Measurements from ENCODE around the gene STAT1.

GRCh38 chr2:190935586-190936152, 55.0 kb downstream of the GLS start:
- PRO-cap = no peak

DNA sequence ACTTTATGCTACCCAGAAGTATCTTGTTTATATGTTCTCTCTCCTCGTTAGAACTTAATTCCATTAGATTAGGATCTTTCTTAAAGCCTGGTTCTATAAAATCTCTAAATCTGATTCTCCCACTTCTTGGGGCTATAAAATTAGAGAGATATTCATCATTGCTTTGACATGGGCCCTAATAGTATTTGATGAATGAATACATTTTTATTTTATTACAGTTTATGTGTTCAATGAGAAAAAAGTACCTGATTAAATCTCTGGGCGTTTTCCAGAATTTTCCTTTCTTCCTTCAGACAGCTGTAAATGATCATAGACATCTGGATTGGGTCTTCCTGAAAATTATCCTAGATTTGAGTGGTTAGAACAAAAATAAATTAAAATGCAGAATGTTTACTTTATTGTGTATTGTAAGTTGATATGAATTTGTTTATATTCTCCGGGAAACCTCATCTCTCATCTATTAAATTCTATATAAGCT, 6.6 kb downstream of the STAT1 start:
- PRO-cap = no peak

DNA sequence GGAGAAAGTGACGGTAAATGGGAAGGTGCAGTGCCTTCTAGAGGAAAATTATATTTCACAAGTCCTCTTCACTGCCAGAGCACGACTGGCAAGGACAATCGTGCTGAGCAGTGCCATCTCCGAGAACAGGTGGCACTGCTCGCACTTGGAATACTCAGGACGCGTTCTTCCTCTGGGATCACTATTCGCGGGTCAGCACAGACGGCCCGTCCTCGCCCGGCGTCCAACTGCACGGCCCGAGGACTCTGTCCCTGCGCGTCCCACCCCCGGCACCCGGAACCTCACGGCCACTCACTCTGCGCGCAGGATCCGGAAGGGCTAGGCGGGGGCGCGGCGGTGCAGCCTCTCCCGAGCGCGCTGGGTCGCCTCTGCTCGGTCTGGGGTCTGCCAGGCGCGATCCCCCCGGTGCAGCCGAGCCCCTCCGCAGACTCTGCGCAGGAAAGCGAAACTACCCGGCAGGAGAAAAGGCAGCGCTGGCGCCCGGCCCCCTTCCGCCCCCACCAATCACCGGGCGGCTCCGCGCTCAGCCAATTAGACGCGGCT, at the start of gene STAT1:
Gene STAT1 (minus strand): TSS at position 449 of the 543 bp plus-strand sequence.
- PRO-cap = bidirectional peak, plus-strand start at position 184 of the sequence, minus-strand start at position 229 of the sequence; bidirectional peak, plus-strand start outside the sequence, minus-strand start at position 432 of the sequence

DNA sequence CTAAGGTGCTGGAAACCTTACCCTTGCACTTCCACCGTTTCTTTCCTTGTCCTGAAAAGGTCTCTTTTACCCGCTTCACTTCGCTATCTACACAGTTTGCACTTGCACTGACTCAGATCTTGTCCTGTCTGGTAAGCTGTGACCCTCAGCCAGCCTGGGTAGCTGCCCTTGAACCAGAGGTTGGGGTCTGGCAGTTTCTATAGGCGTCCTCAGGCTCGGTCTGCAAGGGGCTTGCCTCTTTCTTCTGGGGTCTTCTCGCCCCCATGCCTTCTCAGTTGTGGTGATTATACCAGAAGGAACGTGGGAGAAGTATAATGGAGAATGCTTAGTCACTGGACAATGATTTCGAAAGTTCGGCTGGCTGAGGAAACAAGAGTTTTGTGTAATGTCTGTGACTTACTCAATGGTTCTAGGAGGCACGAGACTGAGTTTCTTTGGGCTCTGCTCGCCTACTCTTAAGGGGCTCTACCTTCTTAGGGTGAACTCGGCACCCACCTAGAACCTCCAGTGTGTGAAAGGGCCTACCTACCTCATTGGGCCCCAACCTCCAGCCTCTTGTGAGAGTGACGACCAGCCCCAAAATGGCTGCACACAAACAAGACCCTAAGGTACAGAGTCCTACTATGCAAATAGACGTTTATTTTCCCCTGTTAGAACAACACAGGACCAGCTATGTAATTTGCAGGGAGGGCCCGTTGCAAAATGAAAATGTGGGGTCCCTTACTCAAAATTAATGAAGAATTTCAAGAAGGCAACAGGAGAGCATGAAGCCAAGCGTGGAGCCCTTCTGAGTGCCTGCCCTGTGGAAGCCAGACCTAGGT, 7.0 kb upstream of the STAT1 start:
- PRO-cap = bidirectional peak, plus-strand start at position 403 of the sequence, minus-strand start at position 282 of the sequence

GRCh38 chr2:191177668-191179156, 27.4 kb upstream of the STAT4 start:
- PRO-cap = no peak

GRCh38 chr2:191325182-191325785, 80.1 kb downstream of the MYO1B start:
- PRO-cap = no peak

DNA sequence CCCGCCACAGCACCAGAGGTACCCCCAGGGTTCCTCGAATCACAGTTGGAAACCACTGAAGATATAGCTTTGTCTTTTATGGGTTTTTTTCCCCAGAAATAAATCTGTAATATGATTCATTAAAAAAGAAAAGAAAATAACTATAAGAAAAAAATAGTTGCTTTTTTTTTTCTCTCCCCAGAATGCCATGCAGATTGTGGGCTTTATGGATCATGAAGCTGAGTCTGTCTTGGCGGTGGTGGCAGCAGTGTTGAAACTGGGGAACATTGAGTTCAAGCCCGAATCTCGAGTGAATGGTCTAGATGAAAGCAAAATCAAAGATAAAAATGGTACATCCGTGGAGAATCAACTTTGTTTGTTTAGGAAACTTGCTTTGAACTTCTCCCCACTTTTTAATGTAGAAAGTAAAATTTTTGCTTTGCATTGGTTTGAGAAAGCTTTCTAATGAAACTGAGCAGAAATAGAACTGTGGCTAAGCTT, 118.4 kb downstream of the MYO1B start:
- PRO-cap = no peak

DNA sequence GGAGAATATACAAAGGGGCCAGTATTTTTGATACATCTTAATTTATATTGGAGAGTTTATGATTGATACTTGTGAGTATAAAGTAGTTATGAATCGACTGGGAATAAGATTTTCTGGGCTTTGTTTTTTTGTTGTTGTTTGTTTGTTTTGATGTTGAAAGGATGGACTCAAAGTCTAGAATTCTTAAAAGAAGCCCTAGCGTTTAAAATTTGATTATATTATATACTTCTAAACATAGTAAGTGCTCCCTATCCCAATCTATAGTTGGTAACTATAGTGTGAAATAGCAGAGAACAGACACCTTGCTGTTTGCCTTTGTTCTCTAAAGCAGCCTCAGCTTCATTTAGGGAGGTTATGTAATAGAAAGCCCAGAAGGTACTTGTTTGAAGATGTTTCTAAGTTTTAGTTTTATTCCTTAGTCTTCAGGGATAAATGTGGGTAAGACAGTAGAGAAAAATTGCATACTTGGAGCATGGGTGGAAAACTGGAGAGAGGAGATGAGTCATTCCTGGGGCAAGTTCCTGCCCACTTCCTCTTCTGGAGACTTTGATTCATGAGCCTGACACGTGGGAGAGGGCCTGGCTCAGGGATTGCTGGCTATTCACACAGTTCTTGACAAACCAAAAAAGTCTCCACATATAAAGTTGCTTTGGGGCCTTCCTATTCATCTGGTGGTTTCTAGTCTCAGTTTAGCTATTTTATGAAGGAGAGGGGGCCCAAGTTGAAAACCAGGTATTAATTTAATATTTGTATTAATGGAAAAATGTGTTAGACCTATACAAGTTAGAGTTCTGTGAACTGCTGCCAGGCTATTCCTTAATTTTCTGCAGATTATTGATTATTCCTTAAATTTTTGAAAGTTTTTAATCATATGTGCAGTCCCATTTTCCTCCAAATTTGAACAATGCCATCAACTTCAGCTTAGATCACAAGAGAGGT, 132.0 kb downstream of the MYO1B start:
- PRO-cap = bidirectional peak, plus-strand start at position 560 of the sequence, minus-strand start at position 459 of the sequence

DNA sequence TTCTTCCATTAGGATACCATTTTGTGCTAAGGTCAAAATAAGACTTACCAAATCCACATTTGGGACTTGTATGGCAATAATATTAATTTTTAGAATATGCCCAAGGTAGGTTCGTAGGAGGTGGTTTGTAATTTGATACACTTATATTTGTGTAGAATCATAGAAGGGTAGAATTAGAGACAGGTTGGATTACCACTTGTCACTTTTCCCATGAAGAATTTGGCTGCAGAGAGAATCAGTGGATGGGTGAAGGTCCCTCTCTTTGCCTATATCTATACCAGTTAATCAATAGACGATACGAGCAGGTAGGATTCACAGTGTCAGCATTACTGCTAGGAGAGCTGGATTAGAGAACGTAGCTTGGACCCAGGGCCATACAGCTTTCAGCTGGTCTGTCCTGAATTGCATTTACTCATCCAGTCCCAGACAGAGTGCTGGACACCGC, 145.4 kb downstream of the MYO1B start:
- PRO-cap = unidirectional peak, plus-strand start at position 231 of the sequence

- PRO-cap = no peak
Measured at GRCh38 chr2:191617360-191618055, 60.4 kb upstream of the NABP1 start.

GRCh38 chr2:191843317-191843605, 3.6 kb downstream of the CAVIN2 start:
- PRO-cap = no peak

DNA sequence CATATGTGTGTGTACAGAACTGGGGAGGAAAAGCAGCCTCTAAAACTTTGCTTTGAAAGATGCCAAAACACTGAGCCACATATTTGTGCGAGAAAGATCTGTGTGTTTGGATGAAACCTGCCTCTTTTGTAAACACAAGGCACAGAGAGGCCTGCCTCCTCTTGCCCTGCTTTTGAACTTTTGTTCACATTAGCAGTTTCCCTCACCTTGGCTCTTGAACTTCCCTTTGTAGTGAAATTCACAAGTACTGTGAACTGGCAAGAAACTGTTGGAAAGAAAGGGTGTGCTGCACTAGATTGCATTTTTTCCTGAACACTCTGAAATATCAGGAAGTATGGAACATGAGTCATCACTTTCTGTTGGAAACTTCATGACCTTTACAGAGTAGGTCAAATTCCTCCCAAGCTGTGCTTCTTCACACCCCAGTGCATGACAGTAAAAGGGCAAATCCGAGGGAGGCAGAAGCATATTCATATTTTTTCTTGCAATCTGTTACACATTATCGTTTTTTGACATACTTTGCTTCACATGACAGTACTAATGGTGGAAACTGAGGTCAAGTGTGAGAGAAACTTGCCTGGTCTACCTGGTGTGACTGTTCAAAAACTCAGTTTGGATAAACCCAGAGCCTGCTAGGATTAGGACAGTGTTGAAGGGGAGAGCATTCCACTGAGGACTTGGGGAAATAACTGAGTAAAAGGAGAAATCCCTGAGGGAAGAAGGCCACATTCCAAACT, 20.1 kb upstream of the CAVIN2 start:
- PRO-cap = no peak

DNA sequence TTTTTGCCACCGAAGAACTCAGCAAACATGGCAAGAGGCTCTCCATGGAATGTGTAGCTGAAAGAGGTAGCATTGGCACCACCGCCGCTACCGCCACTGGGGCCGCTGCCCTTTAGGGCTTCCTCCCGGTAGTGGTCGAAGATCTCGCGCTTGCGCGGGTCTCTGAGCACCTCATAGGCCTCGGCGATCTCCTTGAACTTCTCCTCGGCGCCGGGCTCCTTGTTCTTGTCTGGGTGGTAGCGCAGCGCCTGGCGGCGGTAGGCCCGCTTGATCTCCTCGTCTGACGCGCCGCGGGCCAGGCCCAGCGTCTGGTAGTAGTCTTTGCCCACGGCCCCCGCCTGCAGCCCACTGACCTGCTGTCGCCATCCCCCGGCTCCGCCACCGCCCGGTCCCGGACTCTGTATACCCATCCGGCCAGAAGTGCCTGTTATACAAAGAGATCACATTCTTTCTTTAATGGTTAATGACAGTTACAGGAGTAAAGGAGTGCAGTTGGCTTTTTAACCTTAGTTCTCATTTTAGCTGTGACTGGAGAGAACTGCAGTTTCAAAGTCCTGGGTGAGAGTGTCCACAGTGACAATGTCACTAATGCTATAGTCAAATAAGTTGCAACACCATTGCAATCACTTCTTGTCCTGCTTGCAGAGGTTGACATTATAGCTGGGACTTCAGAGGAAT, 35.1 kb upstream of the CAVIN2 start:
- PRO-cap = no peak

- PRO-cap = no peak
Measured at GRCh38 chr2:192194345-192194812, 354 bp downstream of the TMEFF2 start.

DNA sequence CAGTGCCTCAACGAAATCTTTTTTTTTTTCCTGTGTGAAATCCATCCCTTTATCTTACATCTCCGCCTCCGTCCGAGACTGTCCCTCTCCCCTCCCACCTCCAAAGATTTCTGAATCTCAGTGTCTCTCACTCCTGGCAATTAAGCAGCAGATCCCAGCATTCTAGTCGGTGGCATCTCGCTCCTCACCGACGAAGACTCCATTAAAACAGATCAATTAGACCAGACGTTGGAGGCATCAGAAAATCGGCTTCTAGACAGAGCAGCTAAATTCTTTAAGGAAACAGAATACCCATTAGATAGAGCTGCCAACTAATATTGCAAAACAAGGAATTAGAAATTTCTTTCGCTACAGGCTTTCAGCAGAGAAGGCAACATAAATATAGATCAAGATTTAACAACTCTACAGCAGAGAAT, 1.9 kb upstream of the TMEFF2 start:
- PRO-cap = no peak

- PRO-cap = no peak
Measured at GRCh38 chr2:193966574-193967115, 1690.4 kb upstream of the SLC39A10 start.

DNA sequence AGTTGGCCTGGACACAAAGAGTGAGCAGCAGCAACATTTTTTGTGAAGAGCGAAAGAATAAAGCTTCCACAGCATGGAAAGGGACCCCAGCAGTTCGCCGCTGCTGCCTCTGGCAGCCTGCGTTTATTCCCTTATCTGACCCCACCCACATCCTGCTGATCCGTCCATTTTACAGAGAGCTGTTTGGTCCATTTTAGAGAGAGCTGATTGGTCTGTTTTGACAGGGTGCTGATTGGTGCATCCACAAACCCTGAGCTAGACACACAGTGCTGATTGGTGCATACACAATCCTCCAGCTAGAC, 1567.1 kb upstream of the SLC39A10 start:
- PRO-cap = no peak

DNA sequence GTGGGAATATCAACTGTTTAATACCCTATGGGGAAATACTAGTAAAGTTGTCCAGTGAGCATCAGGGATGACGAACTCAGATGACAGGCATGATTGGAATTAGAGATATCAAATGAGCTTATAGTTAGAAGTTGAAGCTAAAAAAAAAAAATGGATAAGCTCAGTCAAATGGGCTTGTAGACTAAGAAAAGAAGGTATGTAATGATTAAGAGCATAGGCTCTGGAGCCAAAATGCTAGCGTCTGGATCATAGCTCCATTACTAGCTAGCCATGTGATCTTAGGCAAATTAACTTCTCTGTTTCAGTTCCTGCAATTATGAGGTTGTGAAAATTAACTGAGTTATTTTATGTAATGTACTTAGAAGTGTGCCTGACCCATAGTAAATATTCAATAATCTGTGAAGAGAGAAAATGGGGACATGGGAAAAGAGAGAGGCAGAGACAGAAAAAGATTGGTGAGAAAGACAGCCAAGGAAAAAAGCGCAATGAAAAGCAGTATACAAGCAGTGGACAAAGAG, 95.8 kb upstream of the SLC39A10 start:
- PRO-cap = no peak

DNA sequence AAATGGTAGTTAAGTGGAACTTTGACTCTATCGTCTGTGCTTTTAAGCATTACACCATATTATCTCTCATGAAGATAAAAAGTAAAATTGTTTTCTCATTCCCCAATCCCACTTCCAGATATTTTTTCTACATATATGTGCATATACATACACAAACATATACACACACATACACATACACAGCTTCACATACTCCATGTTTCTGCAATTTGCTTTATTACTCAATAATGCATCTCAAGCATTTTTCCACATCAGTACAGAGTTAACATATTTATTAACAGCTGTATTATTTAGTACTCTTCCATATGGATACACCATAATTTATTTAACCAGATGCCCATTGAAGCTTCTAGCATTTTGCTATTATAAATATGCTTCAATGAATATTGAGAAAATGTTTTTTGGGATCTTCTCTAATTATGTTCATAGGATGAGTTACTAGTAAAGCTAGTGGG, 33.3 kb downstream of the STK17B start:
- PRO-cap = no peak

DNA sequence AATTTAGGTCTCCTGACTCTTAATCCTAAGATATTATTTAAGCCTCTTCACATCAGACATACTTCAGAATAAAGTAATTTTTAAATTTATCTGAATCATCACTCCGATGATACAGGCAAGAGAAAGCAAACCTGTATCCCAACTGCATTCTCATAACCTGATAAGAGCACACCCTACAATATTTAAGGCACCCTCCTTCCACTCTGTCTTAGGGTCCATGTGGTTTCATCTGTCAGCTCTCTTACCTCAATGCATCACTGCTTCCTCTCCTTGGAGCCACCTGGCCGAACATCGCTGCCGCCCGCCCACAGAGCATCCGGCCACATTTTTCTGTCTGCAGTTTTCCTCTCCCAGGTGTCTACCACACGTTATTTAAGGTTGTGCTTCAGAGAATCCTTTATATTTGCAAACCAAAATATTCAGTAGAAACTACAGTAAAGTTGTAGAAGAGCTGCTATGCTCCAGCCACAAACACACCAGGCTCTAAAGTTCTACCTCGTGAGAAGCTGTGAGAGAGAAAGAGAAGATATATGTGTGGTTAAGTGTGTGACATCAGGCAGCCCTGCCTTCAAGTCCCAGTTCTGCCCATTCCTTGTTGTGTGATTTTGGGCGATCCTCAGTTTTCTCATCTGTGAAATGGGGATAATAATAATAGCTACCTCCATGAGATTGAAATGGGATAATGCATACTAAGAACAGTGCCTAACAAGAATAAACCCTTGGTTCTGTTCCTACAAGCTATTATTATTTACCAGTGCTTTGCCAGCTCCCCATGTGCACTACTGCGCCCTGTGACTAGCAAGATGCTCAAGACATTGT, 4.8 kb upstream of the STK17B start:
- PRO-cap = bidirectional peak, plus-strand start at position 595 of the sequence, minus-strand start at position 154 of the sequence

Data from colonic mucosa (tissue), 1 donor.